AG10803 (cell line): Measurements from ENCODE around the gene SACS.

DNA sequence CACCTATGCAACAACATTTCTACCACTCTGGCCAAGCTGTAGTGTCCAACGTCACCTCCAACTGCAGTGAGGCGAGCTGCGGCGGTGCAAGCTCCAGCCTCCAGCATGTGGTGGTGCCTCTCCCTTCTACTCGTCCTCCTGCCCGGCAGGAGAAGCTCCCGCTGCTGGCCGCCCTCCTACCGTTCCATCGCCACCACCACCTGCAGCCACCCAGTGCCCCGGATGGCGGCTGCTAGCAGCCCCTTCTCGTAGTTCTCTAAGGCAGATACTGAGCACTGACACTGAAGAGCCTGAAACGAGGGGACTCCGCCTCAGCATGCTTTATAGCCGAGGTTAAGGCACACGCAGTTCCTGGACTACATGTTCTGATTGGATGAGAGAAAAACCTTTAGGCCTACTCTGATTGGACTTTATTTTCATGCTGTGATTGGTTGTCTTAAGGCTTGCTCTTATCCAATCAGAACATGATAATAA, 63.6 kb downstream of the TUBA3C start:
- RRBS = 76% methylated on average over 2 of the region's 17 CpGs

DNA sequence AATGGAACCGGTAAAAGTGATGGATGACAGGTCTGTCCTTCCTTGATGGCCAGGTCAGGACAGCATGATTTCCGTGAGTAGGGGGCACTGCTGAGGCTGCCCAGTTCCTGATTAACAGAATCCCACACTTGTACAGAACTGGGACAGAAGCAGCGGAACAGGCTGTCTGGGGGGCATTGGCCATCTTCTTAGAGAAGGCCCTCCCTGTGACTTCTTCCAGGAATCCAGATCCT, 31.9 kb downstream of the TUBA3C start:
- RRBS = no CpG with 5 or more reads among the region's 3 CpGs

GRCh38 chr13:19690313-19691371, 57.2 kb downstream of the MPHOSPH8 start:
- RRBS = no CpG with 5 or more reads among the region's 11 CpGs

DNA sequence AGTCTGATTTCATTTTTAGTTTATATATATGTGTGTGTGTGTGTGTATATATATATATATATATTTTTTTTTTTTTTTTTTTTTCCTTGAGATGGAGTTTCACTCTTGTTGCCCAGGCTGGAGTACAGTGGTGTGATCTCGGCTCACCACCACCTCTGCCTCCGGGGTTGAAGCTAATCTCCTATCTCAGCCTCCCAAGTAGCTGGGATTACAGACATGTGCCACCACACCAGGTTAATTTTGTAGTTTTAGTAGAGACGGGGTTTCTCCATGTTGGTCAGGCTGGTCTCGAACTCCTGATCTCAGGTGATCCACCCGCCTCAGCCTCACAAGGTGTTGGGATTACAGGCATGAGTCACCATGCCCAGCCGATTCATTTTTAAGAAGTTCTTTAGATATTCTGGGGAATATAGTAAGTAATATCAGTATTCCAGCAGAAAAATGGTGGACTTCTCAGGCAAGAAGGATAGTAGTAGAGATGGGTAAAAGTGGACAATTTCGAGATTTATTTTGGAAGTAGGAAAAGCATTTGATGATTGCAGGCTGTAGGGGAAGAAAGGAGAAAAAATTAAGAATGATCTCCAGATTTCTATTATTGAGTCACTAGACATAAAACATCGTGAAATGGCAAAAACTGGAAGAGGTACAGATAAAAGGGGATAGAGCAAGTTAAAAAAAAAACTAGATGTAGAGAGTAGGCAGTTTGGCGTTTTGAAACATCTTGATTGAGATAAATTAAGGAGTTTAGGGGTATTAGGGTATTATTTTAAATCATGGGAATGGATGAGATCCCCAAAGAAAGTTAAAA, 12.9 kb downstream of the ZMYM2 start:
- RRBS = no CpG with 5 or more reads among the region's 9 CpGs

- RRBS = no CpG with 5 or more reads among the region's 9 CpGs
Observed at GRCh38 chr13:19985819-19986222, 27.3 kb downstream of the ZMYM2 start.

DNA sequence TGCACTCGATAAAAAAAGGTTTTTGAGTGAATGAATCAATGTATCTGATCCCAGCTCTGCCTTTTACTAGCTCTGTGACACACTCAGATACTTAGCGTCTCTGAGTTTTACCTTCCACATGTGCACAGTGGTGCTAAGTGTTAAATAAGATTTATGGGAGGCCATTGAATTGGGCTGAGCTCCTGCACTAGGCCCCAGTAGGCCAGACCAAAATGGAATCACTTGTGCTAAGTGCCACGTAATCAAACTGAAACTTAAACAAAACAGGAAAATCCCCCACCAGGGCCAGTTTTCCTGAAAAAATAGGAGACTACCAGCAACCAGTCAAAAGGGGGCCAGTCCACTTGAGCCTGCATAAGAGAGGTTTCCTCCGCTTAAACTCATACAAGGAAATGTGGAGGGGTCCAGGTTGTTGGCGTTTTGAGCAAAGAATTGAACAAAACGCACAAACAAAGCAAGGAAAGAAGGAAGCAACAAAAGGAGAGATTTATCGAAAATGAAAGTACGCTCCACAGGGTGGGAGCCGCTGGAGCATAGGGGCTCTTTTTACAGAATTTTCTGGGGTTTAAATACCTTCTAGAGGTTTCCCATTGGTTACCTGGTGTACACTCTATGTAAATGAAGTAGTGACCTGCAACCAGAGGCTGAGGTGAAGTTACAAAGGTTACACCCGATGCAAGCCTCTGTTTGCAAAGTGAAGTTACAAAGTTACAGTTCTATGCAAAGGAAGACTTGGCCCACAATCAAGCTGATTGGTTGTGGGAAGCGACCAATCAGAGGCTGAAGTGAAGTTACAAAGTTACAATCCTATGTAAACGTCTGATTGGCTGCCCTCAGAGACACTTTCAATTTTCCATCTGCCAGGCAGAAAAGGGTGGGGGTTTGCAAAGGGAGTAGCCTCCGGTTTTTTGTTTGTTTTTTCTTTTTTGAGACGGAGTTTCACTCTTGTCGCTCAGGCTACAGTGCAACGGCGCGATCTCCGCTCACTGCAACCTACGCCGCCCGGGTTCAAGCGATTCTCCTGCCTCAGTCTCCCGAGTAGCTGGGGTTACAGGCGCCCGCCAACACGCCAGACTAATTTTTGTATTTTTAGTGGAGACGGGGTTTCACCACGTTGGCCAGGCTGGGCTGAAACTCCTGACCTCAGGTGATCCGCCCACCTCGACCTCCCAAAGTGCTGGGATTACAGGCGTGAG, 40.5 kb downstream of the GJA3 start:
- RRBS = no CpG with 5 or more reads among the region's 32 CpGs

DNA sequence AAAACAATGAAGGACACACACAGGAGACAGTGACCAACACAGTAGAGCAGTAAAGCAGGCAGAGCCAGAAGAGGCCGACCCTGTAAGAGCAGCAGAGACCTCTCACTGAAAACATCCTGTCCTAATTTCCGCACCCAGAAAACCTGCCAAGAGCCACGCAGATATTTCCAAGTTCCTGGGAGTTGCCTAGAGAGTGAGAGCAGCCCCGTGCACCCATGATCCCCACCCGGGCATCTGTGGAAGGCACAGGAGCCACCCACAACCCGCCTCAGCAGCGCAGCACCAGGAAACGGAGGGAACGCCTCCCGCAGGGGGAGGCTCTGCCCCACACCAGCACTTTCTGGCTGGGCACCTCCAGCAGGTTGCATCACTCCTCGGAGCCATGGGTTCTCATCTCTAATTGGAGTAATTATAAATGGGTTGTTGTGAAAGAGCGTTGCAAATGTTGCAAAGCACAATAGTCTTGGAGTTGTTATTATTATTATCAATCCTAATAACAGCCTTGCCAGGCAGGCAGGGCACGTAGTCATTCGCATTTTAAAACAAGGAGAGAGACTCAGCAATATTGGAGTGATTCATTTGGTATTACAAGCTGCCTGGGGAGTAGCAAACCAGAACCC, 108.5 kb upstream of the GJB6 start:
- RRBS = no CpG with 5 or more reads among the region's 14 CpGs

- RRBS = no CpG with 5 or more reads among the region's 11 CpGs
Observed at GRCh38 chr13:20953068-20953555, 50.6 kb upstream of the XPO4 start.

GRCh38 chr13:21022944-21023570, 38.3 kb downstream of the LATS2 start:
- RRBS = no CpG with 5 or more reads among the region's 23 CpGs

DNA sequence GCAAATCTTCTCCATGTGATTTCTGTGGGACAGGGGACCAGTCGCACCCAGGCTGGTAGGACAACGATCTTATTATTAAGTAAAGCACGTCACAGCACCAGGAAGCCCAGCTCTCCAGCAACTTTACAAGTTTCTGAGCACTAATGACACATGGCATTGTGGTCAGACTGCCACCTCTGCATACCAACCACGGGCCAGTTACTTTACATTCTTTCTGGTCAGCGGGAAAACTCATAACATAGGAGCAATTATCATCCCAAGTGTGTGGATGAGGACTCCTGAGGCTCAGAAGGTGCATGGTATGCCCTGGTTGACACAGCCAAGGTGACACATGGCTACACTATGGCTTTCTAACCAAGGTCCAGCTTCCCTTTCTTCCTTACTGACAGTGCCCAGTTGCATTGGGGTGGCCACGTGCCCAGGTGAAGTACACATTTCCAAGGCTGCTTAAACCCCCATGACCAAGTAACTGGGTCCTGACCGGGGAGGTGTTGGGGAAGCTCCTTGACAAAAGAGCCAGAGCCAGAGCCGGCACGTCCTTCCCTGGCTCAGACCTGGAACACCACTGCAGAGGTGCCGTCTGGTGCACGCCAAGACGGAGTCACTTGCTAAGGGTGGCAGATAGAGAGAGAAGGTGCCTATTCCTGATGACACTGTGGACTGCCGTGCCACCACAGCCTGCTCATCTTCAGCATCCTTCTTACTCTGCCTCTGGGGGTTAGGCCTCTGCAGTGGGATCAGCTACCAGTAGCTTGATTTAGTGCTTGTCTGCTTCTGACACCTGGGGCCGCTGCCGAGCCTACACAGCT, 27.2 kb downstream of the LATS2 start:
- RRBS = no CpG with 5 or more reads among the region's 15 CpGs

DNA sequence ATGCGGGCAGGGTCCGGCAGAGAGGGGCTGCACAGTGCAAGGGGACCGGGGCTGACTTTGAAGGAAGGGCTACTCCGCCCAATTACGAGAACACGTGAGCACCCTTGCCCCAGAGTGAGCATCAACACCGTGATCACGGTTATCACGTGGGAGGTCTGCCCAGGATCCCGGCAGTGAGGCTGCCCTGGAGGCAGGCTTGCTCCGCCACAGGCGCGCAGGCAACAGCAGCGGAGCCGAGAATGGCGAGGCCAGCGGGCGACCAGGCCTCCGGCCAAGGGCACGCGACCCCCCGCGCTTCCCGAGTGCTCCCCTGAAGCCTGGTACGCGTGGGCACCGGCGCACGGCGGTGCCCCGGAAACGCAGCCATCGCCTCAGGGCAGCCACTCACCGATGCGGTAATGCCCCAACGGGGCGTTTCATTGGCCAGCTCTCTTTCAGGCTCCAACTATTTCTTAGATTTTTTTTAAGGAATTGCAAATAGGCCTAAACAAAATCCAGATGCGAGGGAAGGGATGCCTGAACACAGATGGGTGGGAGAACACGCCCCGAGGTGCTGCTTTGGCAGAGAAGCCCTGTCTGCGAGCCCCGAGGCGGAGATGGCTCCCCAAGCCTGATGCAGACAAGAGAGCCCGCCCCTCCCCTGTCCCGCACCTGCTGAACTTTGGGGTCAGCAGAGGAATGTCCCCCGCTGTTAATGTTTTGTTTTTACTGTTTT, 132.9 kb downstream of the ZDHHC20 start:
- RRBS = 3% methylated on average over 11 of the region's 46 CpGs

- RRBS = no CpG with 5 or more reads among the region's 13 CpGs
Observed at GRCh38 chr13:21459648-21460198, 620 bp upstream of the ZDHHC20 start.

DNA sequence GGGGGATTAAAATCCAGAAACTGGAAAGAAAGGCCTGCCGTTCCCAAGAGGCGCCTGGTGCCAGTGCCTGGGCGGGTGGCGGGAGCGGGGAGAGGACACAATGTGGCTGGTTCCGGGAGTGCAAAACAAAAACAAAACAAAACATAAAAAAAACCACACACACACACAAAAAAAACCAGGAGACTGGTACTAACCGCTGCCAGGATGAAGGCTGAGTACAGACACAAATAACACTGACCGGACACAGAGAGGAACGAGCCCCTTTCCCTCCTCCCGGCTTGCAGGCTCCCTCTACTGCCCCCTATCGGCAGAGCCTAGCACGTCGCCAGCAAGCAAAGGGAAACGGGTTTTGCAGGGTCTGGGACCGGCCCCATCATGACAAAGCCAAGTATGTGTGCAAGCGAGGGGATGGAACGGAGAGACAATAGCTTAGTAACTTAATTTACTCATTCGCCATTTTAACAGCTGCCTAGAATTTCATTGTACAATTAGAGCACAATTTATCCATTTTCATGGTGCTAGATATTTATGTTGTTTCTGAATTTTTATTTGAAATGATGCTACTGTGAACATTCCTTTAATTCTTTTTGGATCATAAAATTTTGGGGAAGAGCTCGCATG, 17.9 kb upstream of the ZDHHC20 start:
- RRBS = 0% methylated on average over 4 of the region's 19 CpGs

DNA sequence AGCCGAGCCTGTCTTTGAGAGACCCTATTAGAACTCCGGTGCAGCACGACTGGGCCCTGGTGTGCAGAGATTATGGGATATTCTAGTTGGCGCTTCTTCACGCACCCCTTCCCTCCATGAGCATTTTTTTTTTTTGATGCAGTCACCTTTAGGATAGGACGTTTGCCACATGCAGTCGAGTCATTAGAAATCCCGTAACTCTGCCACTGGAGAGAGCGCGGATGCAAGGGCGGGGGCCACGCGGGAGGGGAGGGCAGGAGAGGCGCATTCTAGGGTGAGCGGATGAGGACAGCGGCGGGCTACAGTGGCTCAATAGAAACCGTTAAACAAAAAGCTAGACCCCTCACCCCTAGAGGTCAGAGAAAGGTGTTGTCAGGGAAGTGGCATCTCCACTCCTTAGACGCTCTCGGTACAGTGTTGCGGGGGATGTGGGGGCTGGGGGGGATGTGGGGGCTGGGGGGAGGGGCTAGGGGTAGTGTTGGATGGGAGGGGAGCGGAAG, 3.8 kb downstream of the FGF9 start:
- RRBS = 0% methylated on average over 1 of the region's 22 CpGs

DNA sequence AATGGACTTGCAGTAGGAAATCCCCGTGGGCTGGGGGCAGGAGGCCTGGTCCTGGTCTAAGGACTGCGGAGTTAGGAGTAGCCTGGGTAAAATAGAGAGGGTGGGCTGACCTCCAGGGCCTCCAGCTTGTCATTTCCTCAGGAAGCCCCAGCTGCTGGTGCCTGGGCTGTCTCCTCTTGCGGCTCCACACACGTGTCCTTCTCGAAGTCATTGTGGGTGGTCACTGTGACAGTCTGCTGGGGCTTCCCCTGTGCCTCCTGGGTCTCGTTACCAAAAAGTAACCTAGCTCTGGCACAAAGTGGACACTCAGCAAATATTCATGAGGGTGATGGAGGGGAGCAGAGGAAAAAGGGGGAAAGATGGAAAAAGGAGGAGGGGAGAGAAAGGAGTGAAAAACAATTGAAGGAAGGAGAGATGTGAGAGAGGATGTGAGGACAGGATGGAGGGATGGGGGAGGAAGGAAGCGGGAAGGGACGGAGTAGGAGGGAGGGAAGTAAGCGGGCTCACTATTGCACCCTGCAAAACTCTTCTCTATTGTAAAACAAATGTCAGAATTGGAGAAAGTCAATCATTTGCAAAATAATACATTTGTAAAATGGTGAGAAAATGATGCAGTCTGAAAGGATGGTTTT, 259.8 kb downstream of the FGF9 start:
- RRBS = no CpG with 5 or more reads among the region's 9 CpGs

GRCh38 chr13:22040695-22041514, 370.0 kb downstream of the FGF9 start:
- RRBS = no CpG with 5 or more reads among the region's 28 CpGs

DNA sequence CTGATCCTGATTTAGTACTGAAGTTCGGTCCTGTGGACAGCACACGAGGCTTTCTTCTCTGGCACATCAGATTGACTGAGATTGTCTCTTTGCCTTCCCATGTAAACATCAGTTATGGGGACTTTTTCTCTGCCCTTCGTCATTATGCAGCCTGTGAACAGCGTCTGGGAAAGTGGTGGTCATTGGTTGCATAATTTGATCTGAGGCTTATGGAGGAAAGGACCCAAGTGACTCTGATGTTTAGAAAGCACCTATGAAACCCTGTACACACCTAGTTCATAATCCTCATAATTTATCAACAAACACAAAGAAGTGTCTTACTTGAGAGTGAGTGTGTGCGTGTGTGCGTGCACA, 264.5 kb upstream of the SGCG start:
- RRBS = no CpG with 5 or more reads among the region's 6 CpGs

DNA sequence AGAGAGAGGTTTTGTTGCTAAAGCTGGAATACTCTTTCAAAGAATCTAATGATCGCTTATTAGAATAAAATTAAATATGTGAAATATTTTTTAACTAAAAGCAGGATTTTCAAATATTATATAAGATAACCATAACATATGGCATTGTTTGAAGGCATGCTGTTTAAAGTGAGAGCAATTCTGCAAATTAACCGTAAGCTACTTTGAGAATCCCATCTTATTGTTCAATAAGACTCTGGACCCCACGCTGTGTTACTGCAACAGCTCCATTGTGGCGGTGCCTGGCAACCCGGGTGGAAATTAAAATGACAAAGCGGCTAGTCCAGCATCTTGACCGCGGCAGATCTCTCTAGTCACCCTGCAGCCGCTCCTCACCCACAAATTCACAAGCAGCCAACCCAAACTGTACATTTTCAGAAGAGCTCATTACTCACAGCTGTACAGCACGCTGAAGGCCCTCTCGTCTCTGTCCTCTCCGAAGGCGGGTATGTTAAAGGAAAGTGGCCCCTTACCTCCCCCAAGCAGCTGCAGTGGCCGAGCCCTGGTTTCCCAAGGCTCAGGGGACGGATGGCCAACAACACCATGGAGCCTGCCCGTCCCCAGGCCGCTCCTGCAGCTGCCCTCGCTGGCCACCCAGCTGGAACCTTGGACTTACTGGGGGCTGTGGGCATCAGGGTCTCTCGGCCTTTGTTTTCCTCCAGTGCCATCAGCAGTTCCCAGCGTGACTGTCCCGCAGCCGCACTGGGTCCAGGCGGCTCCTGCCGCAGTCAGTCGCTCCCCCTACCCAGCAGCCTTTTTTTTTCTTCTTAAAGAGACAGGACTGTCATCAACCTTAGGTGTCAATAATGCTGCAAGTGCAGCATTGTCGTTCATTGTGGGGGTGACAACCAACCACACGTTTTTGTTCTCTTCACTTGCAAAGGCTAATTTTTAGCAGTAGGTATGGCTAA, at the start of gene SACS:
Gene SACS, minus strand, starts transcription at position 743 of the 950 bp plus-strand sequence.
- RRBS = no CpG with 5 or more reads among the region's 27 CpGs

DNA sequence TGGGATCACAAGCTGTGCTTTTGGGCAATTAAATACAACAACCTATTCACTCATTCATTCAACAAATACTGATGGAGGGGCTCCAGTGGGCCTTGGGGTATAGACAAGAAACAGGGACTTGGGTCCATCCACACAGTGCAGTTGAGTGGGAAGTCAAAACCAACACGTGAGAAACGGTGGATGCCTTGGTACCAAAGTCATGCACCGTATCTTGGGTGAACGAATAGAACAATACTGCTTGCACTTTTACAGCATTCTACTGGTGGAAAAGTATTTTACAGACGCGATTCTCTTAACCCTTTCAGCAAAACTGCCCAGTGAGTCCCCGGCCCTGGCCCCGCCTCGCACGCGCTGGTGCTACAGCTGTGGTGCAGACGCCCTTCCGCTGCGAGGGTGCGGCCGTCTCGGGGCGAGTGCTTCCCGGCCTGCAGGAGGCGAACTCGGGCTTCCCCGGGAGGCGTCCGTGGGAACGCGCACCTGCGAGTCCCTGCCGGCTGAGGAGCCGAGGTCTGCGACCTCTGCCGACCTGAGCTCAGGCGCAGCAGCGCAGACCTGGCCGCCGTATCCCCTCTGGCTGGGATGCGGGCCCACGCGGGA, 8.3 kb downstream of the TNFRSF19 start:
- RRBS = 1% methylated on average over 18 of the region's 38 CpGs